Ishikawa (cell line): ENCODE results near the genes HABP2, PLEKHS1 and ADRB1.

GRCh38 chr10:112379837-112380596 is 6.1 kb downstream of the ACSL5 start:
- RRBS, result 43% methylated on average over 1 of the region's 5 CpGs

DNA sequence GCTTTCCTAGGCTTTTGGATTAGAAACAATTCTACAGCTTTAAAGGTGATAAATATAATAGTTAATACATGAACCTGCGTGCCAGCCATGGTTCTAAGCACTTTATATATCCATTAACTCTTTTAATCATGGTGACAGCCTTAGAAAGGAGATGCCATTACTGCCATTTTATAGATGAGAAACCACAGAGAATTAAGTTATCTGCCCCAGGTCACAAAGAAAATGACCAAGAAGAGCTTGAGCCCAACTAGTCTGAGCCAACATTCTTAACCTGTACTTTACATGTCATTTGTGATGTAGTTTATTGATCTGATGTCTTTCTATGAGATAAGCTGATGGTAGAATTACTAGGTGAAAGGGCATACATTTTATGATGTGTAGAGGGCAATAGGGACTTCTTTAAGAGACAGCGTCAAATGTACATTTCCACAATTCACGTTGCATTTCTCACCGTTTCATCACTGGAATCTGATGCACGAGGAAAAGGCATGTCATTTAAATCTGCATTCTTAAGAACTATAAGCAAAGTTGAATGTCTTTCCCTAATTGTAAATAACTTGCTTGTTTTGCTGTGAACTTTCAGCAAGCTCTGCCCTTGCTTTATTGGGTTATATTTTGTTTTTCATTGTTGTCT is 11.3 kb downstream of the ACSL5 start:
- RRBS, result no CpG with 5 or more reads among the region's 5 CpGs

DNA sequence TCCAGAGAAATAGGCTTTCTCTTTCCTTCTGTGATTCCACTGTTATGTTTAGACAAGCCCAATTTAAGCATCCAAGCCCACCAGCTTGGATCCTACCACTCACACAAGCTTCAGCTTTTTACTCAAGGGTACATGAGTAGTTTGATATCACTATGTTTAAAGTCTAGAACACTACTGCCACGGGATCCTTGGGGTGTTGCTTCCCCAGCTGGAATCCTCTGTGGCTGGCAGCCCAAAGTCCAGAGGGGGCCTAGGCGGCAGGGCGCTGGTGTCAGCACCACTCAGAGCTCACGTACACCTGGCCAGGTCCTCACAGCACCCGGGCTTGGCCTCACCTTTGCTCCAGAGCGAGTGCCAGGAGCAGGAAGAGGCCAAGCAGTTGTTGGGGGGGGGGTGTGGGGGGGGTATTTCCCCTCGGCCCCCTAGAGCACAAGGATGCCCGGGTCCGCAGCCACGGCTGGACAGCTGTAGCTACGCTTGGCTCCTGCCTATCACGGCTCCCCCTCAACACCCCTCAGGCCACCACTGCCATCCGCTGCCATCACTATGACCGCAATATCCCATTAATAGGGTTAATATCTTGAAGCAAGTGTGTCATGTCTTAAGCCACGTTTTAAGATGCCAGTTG is 17.0 kb downstream of the ZDHHC6 start:
- RRBS, result 82% methylated on average over 4 of the region's 15 CpGs

DNA sequence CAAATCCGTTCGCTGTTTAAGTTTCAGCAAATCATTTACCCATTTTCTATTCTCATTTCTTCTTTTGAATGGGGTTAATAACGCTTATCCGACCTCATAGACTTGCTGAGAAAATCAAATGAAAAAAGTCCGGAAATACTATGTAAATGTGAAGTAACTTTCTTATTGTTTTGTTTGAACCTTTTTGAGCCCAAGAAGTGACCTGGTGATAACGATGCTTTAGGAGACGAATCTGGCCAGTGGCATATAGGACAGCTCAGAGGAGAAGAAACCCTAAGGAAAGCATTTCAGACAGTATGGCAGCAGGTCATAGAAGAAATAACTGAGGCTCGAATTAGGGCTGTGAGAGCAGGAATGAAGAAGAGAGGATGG is 130.9 kb downstream of the VTI1A start:
- RRBS, result no CpG with 5 or more reads among the region's 8 CpGs

DNA sequence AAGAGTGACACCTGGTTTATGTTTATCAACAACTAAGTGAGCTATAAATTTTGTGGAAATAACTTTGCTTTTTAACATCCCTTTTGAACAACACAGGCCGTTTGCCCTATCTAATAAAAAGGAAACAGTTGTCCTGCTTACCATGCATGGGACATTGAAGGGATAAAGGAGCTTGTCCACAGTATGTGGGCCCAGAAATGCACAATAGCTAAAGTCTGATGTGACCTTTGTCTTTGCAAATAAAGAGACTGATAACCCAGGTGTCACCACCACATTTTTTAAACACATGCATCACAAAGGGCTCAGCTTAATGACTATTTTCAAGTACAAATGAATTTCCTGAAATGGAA is 221.8 kb upstream of the TCF7L2 start:
- RRBS, result no CpG with 5 or more reads among the region's 1 CpG

DNA sequence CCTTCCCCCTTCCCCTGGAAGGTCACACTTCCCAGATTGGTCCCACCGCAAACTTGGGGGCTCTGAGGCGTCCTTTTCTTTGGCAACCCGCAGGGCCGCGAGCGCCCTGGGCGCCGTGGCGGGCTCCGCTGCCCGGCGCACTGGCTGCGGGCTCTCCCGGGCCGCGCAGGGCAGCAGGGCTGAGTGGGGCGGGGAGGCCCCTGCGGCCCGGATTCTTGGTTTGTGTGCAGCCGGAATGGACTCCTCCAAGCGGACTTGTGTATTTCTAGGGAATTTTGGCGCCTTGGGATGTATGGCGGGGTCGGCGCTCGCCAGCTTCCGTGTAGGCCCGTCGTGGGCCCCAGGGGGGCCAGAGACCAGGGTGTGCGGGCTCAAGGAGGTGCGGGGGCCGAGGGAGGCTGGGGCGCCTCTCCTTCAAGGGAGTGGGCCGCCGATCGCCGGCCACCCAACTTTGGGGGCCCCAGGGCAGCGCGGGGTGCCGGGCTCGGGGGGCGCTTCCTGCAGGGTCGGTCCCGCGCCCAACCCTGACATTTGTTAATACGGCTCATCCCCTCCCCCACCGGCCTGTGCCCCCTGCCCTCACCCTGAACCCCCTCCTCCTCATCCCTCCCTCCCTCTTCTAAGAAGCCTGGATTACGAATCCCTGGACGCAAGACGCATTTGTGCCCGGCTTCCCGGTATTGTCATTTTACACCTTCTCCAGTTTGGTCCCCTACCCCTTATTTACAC is 2.4 kb downstream of the TCF7L2 start:
- RRBS, result 93% methylated on average over 17 of the region's 52 CpGs

DNA sequence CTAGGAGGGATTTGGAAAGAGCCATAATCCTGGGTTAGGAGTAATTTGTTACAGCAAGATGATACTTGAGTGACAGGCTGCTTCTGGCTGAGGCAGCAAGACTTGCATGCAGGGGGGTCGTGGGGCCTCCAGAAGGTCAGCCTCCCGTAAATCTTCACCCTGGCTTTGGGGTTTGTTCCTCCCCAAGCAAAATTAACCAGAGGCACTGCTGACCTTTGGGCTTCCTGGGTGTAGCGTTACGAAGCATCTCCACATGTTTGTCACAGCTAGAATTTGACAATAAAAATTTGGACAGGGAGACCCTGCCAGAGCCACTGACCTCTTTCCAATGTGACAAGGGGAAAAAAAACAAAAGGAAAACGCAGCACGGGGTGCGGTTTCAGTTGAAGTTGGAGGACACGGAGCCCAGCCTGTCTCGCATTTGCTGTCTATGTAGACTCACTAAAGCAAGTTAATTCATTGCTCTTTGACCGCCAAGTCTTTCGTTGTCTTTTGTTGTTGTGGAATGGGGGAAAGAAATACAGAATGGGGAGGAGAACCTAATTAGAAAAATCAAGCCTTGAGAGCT is 78.2 kb downstream of the TCF7L2 start:
- RRBS, result no CpG with 5 or more reads among the region's 11 CpGs

DNA sequence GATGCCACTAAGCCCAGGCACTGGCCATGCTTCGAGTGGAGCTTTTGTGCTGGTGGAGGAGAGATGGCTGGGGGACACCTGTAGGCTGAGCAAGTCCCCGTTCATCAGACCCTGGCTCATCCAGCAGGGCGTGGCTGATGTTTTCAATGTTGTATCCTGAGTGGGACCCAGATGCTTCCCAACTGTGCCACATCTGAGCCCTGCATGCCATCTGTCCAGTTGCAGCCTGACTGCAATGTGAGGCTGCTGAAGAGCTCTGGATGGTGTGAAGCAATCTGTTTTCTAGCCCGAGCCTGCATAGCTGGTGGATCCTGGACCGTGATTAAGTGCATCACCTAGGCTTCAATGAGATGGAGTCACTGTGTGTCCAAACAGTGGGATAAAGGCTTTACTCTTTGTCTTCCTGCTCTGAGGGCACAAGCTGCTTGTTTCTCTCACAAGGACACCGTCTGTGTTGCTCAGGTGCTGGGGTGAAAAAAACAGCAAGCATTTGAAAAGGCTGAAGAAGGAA is 99.8 kb downstream of the TCF7L2 start:
- RRBS, result no CpG with 5 or more reads among the region's 6 CpGs

- RRBS, result no CpG with 5 or more reads among the region's 3 CpGs
These were observed 183.5 kb downstream of the TCF7L2 start for GRCh38 chr10:113133571-113133873.

DNA sequence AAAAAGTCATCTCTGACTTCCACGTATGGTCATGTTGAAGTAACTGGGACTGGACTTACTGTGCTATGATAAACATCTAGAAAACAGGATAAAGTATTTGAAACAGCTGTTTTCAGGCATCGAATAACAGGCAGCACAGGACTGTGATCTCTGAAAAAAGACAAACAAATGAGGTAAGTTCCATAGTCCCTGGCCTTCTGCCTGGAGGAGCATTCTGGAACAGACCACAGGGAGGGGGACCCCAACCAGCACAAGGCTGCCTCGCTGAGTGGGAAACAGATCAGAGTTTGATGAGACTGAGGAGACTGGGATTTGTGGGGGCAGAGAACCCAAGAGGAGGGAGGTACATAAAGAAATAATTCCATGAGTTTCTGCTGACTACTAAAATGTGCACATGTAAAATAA is 89.0 kb upstream of the HABP2 start:
- RRBS, result no CpG with 5 or more reads among the region's 3 CpGs

- RRBS, result no CpG with 5 or more reads among the region's 7 CpGs
These were observed 11.7 kb upstream of the HABP2 start for GRCh38 chr10:113541029-113541697.

DNA sequence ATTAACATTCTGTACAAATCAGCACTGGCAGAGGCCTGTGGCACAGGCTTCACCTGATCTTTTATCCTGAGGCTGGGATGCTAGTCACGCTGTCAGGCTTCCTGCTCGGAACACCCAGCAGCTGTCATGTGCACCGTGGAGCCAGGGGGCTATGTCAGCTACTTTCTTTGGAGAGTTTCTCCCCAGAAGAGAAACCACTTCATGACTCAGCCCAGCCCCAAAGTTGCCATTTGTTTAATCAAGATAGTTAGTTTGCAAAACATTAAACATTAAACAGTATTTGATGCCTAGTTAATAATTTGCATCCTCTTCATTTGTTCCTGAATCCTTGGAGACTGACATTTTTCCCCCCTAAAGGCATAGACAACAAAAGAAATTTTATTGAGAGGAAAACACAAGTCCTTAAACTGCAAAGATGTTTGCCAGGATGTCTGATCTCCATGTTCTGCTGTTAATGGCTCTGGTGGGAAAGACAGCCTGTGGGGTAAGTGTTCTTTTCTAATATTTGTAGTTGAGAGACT is at the start of gene HABP2:
Gene HABP2 (plus strand): TSS at position 347 of the 521 bp plus-strand sequence.
- RRBS, result no CpG with 5 or more reads among the region's 3 CpGs

GRCh38 chr10:113553940-113554641 is 1.2 kb downstream of the HABP2 start:
- RRBS, result no CpG with 5 or more reads among the region's 8 CpGs

- RRBS, result no CpG with 5 or more reads among the region's 13 CpGs
These were observed 50.4 kb downstream of the HABP2 start for GRCh38 chr10:113603068-113603772.

GRCh38 chr10:113621832-113622320 is 42.0 kb downstream of the NRAP start:
- RRBS, result no CpG with 5 or more reads among the region's 8 CpGs

DNA sequence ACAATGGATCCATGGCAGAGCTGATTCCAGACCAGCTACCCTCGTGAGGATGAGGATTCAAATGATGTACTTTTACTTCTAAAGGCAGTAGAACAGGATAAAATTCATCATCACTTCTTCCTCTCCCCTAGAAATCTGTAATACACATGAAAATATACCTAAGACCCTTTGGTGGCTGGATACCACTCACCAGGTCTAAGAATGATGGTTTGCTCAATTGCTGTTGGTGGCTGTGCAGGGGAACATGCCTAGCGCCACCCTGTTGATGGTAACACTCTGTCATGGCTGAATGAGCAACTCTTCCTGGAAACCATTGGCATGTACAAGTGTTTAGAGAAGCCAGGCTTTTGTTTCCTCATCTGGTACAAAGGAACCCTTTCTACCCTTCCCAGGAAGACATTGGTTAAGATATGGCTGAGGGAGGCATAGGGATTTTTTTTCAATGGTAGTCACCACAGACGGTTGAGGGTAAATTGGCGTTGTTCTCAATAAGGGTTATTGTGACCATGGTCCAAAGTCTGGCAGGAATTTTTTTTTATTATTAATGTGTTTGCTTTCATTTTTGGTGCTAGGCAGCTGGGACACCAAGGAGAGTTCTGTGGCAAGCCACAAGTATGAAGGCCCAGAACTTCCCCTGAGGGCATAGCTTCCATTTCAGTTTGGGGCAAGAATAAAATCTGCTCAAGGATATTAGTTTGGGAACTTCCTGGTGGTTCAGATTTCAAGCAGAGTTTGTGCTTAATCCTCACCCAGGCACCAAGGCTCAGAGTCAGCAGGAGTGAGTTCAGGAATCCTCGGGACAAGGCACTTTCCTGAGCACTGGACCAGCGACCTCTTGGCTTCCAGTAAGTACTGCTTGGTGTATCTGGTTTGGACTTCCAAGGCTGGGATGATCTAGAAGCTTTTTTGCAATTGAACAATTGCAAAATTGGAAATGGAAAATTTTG is at the start of gene PLEKHS1:
Gene PLEKHS1 (plus strand): TSS at position 766 of the 947 bp plus-strand sequence.
- RRBS, result no CpG with 5 or more reads among the region's 6 CpGs

- RRBS, result no CpG with 5 or more reads among the region's 15 CpGs
These were observed 83.4 kb downstream of the NHLRC2 start for GRCh38 chr10:113937545-113938621.

- RRBS, result no CpG with 5 or more reads among the region's 6 CpGs
These were observed 84.3 kb upstream of the ADRB1 start for GRCh38 chr10:113959325-113959875.

DNA sequence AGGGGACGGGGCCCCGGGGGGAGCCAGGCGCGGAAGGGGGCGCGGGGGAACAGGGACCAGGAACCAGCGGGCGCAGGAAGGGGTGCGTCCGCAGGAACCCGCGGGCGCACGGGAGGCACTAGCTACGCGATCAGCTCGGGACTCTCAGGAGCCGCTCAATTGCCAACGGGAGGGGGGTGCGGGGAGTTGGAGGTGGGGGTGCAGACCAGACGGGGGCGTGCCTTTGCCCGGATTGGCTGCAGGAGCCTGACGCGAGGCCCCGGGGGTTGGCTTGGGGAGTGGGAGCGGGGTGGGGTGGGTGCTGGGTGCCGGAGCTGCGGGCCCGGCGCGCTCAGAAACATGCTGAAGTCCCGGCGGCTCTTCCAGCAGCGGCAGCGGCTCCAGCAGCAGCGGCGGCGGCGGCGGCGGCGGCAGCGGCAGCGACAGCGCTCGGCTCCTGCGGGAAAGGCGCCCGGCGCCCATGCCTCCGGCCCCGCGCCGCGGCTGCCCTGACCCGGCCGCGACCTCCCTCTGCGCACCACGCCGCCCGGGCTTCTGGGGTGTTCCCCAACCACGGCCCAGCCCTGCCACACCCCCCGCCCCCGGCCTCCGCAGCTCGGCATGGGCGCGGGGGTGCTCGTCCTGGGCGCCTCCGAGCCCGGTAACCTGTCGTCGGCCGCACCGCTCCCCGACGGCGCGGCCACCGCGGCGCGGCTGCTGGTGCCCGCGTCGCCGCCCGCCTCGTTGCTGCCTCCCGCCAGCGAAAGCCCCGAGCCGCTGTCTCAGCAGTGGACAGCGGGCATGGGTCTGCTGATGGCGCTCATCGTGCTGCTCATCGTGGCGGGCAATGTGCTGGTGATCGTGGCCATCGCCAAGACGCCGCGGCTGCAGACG is at the start of gene ADRB1:
Gene ADRB1 (plus strand): TSS at position 334 of the 873 bp plus-strand sequence.
- RRBS, result 2% methylated on average over 25 of the region's 107 CpGs

GRCh38 chr10:114064575-114065244 is 21.0 kb downstream of the ADRB1 start:
- RRBS, result no CpG with 5 or more reads among the region's 2 CpGs